ENCODE measurements around a stretch of chr12.

DNA sequence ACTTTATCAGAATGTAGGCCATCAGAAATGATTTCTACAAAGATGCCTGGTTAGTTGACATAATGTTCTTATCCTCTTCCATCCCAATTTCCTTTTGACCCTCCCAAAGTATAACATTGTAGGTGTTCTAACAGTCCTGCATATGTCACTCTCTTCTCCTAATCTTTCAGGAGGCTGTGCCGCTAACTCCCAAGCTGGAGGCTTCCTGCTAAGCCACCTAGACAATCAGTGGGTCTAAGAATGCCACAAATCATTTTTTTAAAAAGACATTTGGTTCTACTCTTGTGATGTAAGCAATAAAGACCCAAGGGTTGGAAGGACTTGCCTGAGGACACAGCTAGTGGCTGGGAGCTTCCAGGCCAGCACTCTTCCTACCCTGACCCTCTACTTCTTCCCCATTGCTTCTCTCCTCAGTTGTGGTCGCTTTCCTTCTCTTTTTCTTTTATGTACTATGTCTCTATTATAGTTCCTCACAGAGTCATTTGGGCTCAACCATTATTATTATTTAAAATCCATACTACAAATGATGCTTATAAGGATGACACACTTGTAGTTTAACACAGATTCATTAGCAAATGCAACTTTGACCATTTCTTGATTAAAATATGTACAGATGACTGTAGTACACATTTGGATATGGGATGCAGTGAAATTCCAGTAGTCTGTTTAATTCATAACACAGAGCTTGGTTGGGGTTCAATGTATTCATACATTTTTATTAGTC is 30.3 kb downstream of the SLC38A1 start:
- RRBS = no CpG with 5 or more reads among the region's 2 CpGs

DNA sequence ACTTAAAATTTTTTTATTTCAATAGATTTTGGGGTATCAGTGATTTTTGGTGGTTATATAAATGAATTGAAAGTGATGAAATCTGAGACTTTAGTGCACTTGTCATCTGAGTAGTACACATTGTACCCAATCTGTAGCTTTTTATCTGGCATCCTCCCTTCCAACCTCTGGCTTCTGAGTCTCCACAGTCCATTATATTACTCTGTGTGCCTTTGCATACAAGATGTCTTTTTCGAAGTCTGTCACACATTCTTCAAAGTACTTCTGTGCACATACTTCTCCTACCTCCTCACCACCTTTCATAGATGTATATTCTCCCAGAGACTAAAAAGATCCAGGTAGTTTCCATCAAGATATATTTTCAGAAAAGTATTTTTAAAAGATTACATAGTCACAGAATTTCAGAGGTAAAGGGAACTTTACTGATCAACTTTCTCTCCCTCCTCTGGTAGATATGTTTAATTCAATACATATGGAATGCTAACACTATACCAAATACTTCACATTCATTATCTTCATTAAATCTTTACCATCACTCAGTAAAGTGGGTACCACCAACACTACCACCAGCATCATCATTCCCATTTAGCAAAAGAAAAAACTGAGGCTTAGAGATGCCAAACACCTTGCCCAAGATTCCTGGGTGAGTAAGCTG is 4.1 kb downstream of the SLC38A1 start:
- RRBS = no CpG with 5 or more reads among the region's 1 CpG

DNA sequence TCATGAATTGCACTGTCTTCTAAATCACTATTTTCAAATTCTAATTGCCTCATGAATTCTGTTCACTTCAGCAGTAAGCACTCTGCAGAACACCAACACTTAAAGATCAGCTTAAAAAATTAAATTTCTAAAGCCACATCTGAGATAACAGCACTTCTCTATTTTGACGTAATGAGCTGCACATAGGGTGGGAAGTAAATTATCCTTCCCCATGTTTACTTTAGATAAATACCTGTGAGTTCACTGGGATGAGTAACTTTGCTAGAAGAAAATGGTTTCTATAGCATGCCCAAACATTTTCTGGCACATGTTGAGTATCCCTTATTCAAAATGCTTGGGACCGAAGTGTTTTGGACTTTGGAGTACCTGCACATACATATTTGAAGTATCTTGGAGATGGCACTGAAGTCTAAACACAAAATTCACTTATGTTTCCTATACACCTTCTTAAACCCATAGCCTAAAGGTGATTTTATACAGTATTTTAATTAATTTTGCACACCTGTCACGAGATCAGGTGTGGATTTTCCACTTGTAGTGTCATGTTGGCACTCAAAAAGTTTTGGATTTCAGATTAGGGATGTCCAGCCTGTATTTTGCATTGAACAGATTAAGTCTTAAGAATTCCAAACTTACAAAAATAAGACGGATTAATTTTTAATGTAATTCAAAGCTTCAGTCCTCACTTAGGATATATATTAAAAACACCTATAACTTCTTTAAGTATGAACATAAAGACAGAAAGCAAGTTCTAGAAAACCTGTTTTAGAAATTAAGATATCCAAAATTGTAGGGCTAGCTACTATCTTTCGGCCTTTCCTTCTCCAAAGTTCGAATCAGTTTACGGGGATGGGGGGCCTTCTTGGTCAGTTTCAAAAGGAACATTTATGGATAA is 6.5 kb downstream of the SLC38A2 start:
- RRBS = no CpG with 5 or more reads among the region's 7 CpGs

GRCh38 chr12:46371916-46372232 is 699 bp downstream of the SLC38A2 start:
- RRBS = 1% methylated on average over 11 of the region's 21 CpGs

DNA sequence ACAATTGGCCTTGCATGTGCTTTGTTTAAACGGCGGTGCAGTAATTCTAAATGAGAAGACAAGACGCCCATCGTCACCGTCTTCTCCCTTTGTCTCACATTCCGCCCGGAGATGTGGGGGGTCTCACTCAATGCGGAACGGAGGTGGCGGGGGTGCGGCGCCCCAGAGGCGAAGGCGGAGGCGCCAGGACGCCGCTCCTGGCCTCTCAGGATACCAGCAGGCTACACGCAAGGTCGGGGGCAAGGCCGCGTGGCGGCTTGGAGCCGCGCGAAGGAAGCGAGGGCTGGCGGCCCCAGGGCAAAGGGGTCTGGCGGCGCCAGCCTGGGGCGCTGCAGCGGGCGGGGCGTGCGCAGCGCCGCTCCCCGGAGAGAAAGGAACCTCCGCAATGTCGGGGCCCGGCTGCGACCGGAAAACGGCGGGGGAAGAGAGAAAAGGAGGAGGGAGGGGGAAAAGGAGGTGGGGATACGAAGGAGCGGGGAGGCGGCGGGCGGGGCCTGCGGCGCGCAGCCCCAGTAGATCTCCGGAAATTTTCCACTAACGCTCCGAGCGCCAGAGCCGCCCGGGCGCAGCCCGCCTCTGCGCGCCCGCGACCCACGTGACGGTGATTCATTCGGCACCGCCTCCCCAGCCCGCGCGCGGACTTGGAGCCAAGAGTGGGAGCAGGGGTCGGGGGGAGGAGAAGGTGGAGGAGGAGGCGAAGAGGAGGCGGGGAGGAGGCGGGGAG is 10.5 kb upstream of the SLC38A2 start:
- RRBS = 1% methylated on average over 8 of the region's 76 CpGs

- RRBS = no CpG with 5 or more reads among the region's 5 CpGs
Measured at GRCh38 chr12:46459872-46460613, 87.5 kb upstream of the SLC38A2 start.

DNA sequence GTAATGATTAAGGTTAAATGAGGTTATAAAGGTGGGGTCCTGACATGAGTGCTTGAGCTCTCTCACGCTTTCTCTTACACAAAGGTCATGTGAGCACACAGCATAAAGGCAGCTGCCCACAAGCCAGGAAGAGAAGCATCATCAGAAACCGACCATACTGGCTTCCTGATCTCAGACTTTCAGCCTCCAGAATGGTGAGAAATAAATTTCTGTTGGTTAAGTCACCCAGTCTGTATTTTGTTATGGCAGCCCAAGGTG is 97.4 kb upstream of the SLC38A2 start:
- RRBS = no CpG with 5 or more reads among the region's 2 CpGs

DNA sequence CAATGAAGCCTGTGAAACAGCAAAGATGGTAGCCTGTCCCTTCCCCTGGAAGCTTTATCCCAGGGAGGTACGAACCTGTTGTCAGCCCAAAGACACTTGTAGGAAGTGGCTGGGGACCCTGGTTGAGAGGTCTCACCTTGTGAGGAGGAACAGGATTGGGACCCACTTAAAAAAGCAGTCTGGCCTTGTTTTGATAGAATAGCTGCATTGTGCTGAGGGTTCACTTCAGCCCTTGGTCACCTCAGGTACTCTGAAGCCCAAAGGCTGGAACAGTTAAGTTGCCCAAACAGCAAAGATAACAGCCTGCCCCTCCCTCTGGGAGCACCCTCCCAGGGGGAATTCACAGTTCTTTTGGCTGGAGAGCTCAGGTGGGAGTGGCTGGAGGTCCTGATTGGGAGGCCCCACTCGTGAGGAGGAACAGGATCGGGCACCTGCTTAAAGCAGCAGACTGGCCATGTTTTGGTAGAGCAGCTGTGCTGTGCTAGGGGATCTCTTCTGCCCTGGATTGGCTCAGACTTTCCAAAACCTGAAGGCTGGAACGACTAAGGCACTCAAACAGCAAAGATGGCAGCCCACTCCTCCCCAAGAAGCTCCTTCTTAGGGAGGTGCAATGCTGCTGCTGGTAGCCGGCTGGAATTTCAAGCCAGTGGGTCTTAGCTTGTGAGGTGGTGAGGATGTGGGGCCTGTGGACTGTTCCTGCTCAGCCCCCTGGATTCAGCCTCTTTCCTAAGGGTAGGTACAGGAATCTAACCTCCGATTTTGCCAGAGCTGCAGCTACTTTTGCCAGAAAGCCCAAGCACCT is 143.8 kb upstream of the SLC38A2 start:
- RRBS = no CpG with 5 or more reads among the region's 6 CpGs

DNA sequence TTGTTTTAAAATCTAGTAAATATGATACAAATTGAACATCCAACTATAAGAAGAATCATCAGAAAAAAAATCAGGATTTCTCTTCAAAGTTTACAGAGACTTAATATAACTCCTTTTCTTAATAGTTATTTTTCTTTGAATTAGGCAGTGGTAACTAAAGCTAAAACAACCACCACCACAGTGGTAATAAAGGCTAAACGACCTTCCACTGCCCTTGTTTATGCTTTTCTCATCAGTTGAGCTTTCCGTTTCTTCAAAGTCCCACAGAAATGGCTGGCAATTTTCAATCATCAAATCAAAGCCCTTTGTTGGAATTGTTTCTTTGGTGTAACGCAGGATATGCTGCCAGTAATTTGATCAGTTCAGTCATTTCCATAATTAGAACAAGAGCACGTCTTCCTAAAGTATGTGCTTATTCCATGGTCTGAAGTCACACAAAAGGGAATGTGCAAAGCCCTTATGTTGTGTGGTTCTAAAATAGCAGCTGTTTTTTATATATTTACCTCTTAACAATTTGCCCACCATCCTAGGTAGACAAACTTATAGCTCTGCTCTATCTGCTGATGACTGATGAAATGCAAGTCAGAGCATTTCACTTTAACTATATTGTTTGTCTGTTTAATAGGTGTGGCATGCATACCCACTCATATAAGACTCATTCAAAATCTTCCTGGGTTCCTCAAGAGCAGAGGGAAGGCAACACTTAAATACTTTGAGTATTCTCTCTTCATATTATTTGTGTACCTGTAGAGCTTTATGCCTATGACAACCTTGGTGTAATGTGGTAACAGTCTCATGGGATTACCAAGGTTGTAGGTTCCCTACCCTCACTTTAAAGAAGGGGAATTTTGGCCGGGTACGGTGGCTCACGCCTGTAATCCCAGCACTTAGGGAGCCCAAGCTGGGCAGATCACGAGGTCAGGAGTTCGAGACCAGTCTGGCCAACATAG is 176.1 kb upstream of the SLC38A2 start:
- RRBS = no CpG with 5 or more reads among the region's 9 CpGs

- RRBS = no CpG with 5 or more reads among the region's 5 CpGs
Measured at GRCh38 chr12:46803531-46804173, 22.1 kb downstream of the SLC38A4 start.

GRCh38 chr12:46814067-46814591 is 11.7 kb downstream of the SLC38A4 start:
- RRBS = no CpG with 5 or more reads among the region's 2 CpGs

GRCh38 chr12:46832093-46832682 is 6.4 kb upstream of the SLC38A4 start:
- RRBS = no CpG with 5 or more reads among the region's 17 CpGs

DNA sequence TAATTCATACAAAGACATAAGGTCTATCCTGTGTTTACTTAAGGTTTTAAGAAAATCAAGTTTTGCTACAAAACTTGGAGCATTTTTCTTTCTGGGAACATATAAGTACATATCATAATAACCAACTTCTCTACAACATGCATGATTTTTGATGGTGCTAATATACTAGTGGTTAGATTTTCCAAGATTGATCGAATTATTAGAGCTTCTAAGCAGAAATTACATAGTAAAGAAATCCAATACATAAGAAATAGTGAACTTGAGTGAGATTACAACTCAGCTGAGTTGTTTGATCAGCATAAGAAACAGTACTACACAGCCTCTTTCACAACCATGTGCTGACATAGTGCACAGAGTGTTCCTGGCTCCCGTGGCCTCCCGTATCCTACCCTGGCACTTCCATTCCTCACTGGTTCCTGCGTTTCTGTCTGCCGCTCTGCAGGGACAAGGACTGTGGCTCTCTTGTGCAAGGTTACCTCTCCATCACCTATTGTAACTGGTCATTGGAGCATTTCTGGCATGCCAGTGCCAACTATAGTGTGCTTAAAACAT is 46.5 kb upstream of the PCED1B start:
- RRBS = no CpG with 5 or more reads among the region's 5 CpGs

- RRBS = no CpG with 5 or more reads among the region's 9 CpGs
Measured at GRCh38 chr12:47248913-47249579, 169.3 kb upstream of the AMIGO2 start.

- RRBS = no CpG with 5 or more reads among the region's 5 CpGs
Measured at GRCh38 chr12:47355891-47356750, 276.4 kb upstream of the AMIGO2 start.

- RRBS = no CpG with 5 or more reads among the region's 4 CpGs
Measured at GRCh38 chr12:47359684-47360144, 280.0 kb upstream of the AMIGO2 start.

GRCh38 chr12:47715311-47716092 is 9.7 kb upstream of the RPAP3 start:
- RRBS = no CpG with 5 or more reads among the region's 18 CpGs

- RRBS = no CpG with 5 or more reads among the region's 7 CpGs
Measured at GRCh38 chr12:47749063-47749569, 9.6 kb downstream of the RAPGEF3 start.